Progenitor cell of endocrine pancreas (in vitro differentiated cells): ENCODE measurements around a stretch of chr2.

- PRO-cap, result no peak
Observed at GRCh38 chr2:48442362-48443482, 2.2 kb downstream of the PPP1R21 start.

- PRO-cap, result no peak
Observed at GRCh38 chr2:48483899-48484354, 43.4 kb downstream of the PPP1R21 start.

- PRO-cap, result no peak
Observed at GRCh38 chr2:48510246-48510795, 19.6 kb upstream of the STON1 start.

GRCh38 chr2:49973795-49974380, 819.6 kb upstream of the FSHR start:
- PRO-cap, result no peak

DNA sequence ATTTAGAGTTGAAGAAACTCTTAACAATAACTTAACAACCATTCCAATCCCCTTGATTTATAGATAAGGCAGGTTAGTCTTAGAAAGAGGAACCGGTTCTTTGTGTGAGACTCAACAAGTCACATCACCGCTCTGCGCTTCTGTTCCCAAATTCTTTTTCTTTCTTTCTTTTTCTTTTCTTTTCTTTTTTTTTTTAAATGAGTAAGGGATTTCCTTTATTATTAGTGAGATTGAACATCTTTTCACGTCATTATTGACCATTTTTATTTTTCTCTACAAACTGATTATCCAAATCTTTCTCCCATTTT, 655.2 kb downstream of the NRXN1 start:
- PRO-cap, result no peak

DNA sequence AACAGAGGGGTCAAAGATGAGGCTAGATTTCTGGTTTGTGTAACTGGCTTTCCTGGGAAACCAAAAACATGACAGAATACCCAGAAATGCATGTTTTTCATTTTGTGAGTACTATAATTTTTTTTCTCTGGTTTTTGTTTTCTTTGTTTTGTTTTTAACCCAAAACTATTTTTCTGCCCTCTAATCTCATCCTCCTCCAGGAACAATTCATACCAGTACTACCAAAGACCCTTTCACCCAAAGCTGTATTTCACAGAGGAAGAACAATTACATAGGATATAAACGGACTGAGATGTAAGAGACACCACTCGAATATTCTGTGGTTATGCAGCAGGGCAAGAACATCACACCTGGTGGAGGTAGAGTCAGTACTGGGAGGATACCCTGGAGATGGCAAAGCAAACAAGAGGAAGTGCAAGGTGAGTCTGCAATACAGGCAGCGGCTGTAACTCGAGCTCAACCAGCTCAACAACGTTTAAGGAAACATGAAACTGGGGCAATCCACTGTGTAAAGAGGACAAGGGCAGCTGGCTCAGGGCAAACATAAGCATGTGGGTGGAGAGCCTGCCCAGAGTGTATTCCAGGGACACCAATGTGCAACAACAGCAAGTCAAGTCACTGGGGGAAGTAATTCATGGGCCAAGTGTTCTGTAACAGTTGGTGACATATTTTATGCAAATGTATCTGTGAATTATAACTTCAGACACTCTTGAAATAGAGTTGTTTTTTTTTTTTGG, 19.0 kb downstream of the NRXN1 start:
- PRO-cap, result no peak

- PRO-cap, result no peak
Observed at GRCh38 chr2:51990625-51991093, 958.7 kb upstream of the NRXN1 start.

GRCh38 chr2:53586671-53587778, 180.6 kb upstream of the CHAC2 start:
- PRO-cap, result unidirectional peak, plus-strand start at chr2:53586814; bidirectional peak, plus-strand start at chr2:53587022, minus-strand start at chr2:53586891; bidirectional peak, plus-strand start at chr2:53587419, minus-strand start at chr2:53587496

- PRO-cap, result no peak
Observed at GRCh38 chr2:53714124-53714656, 53.4 kb upstream of the CHAC2 start.

- PRO-cap, result no peak
Observed at GRCh38 chr2:53887702-53888097, 27.9 kb upstream of the GPR75 start.

DNA sequence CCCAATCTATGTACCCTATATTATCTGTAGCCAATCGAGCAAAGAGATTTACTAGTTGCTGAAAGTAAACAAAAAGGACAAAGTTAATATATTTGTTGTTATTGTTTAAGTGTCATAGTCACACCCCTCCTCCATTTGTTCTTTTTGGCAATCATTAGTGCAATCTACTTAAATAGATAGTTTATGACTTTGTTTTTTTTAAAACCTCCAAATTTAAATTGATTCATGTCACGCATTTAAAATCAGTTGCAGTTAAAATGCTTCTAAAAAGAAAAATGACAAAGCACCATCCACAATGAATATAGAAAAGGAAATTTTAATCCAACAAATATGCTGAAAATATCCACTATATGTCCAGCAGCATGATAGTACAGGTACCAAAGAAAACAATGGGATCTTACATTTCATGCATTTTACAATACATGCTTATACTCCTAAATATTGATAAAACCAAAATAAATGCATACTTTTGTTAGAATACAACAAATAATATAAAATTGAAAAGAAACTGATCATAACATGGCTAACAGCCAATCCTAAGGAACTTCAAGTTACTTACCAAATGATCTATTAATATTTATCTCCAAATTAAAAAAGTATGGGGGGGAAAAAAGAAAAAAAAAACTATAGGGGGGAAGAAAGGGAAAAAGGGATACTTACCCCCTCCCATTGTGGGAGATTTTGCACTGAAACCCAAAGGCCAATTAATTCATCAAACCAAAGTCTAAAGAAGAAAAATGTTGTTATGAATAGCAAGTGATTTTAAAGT, 34.5 kb downstream of the PSME4 start:
- PRO-cap, result no peak

GRCh38 chr2:54114824-54116200, 140.7 kb downstream of the TSPYL6 start:
- PRO-cap, result bidirectional peak, plus-strand start at chr2:54115443, minus-strand start at chr2:54115539; bidirectional peak, plus-strand start at chr2:54115673, minus-strand start at chr2:54115734; bidirectional peak, plus-strand start at chr2:54116010, minus-strand start at chr2:54115922

DNA sequence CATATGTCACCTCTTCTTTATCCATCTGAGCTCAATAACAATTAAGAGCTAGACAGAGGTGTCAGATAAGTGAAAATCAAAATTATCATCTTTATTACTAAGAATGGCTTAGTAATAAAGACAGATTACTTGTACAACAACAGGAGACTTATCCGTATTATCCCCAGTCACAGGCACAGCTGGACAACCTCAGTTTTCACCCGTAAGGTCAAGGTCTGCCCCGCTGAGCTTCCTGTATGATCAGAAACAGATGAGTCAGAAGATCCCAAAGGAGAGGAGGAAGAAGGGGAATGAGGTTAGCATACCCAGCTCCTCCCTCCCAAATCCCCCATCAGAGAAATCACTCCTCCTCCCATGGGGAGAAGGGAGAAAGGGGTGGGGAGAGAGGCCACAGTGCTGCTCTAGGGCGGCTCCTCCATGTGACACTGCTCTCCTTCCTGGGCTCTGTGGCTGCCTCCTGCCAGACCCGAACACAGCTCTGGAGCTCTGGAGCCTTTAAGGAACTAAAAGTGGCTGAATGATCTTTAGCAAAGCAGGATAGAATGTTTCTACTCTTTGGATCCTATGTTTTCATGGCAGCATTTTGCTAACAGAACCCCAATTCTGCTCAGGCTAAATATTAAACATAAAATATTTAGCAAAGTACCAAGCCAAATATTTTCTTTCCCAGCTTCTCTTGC, 53.7 kb upstream of the SPTBN1 start:
- PRO-cap, result no peak

DNA sequence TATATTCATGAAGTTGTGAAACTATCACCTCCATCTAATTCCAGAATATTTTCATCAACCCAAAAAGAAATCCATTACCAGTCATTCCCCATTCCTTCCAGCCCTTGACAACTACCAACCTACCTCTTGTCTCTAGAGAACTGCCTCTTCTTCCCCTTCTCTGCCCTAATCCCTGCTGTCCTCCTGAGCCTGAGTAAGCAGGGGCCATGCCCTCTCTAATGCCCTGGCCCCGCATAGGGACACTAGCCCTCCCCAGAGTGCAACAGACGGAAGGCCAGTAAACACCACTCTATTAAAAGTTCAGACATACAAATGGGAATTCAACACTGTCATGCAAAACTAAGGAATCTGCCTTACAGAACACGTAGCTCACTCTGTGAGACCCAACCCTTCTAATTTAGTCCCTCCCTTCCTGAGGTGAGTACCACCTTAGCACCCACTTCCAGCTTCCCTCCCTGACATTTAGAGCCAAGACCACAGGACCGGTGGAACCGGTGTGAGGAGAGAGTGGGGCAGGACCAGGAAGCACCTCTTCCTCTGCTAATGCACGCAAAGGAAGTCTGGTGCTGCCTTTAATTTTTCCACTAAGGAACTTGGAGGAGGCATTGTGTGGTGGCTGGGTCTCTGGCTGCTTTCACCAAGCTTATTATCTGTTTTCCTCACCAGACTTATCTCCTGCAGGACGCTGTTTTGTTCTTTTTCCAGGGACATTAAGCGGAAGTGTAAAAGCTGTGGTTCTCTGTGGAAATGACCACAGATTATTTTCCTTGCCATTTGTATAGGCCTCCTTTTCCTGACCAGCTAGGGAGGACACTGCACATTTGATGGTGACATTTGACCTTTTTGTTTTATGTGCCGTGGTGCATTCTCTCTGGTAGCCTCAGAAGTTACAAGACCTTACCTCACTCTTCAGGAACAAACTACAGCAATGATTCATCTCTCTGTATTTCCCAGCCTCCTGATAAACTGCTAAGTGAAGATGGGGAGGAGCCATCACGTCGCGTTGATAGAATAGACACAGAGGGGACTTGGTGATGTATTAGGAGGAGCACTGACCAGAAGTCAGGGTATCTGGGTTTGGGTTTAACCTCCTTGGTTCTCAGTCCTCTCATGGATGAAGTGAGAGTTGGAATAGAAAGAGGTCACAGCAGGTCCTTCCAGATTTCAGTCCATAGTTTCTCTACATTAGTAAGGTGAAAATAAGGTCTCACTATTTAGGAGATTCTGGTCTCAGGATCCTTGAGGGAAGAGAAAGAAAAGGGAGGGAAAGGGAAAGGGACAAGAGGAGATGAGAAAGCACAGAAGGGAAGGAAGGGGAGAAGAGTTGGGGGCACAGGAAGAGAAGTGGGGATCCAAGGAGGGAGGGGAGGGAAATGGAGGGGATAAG, 39.9 kb upstream of the SPTBN1 start:
- PRO-cap, result no peak

DNA sequence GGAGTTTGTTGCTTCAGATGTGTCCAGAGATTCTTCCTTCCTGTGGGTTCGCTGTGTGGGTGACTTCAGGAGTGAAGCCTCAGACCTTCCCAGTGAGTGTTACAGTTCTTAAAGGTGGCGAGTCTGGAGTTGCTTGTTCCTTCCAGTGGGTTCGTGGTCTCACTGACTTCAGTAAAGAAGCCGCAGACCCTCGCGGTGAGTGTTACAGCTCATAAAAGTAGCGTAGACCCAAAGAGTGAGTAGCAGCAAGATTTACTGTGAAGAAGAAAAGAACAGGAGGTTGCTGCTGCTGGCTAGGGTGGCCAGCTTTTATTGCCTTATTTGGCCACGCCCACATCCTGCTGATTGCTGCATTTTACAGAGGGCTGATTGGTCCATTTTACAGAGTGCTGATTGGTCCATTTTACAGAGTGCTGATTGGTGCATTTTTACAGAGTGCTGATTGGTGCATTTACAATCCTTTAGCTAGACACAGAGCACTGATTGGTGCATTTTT, 34.0 kb upstream of the SPTBN1 start:
- PRO-cap, result no peak

GRCh38 chr2:54551146-54551664, 95.1 kb downstream of the SPTBN1 start:
- PRO-cap, result unidirectional peak, minus-strand start at chr2:54551321; unidirectional peak, minus-strand start at chr2:54551361

- PRO-cap, result no peak
Observed at GRCh38 chr2:54555195-54555942, 99.2 kb downstream of the SPTBN1 start.

- PRO-cap, result bidirectional peak, plus-strand start at chr2:54573178, minus-strand start at chr2:54572939
Observed at GRCh38 chr2:54572271-54573240, 116.4 kb downstream of the SPTBN1 start.

DNA sequence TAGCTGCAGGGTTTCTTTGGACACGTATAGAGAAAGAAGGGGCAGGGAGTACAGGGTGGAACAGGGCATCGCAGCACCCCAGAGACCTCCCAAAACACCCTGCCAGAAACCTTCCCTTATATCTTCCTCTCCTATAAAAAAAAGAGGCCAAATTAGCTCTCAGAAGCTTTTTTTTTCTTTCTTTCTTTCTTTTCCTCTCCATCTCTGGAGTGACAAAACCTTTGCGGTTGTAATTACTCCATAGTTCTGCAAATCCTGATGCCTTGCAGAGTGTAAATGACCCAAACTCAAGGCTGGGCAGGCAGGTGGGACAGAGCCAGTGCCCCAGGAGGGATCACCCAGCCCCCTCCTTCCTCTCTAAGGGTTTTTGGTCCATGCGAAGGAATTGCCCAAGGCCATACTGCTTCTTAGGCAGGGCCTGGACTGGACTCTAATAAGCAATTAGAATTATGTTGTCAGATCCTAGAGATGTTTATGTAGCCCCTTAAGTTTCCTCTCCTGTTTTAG, 119.2 kb upstream of the EML6 start:
- PRO-cap, result no peak

GRCh38 chr2:54604734-54605593, 118.5 kb upstream of the EML6 start:
- PRO-cap, result no peak